Melanocyte of skin (primary cell): ENCODE measurements around the gene C1GALT1C1L.

GRCh38 chr2:43174283-43174991 lies 52.0 kb downstream of the ZFP36L2 start:
- CAGE, long polyA plus RNA, 2 experiments = no peak in any of the 2 experiments

DNA sequence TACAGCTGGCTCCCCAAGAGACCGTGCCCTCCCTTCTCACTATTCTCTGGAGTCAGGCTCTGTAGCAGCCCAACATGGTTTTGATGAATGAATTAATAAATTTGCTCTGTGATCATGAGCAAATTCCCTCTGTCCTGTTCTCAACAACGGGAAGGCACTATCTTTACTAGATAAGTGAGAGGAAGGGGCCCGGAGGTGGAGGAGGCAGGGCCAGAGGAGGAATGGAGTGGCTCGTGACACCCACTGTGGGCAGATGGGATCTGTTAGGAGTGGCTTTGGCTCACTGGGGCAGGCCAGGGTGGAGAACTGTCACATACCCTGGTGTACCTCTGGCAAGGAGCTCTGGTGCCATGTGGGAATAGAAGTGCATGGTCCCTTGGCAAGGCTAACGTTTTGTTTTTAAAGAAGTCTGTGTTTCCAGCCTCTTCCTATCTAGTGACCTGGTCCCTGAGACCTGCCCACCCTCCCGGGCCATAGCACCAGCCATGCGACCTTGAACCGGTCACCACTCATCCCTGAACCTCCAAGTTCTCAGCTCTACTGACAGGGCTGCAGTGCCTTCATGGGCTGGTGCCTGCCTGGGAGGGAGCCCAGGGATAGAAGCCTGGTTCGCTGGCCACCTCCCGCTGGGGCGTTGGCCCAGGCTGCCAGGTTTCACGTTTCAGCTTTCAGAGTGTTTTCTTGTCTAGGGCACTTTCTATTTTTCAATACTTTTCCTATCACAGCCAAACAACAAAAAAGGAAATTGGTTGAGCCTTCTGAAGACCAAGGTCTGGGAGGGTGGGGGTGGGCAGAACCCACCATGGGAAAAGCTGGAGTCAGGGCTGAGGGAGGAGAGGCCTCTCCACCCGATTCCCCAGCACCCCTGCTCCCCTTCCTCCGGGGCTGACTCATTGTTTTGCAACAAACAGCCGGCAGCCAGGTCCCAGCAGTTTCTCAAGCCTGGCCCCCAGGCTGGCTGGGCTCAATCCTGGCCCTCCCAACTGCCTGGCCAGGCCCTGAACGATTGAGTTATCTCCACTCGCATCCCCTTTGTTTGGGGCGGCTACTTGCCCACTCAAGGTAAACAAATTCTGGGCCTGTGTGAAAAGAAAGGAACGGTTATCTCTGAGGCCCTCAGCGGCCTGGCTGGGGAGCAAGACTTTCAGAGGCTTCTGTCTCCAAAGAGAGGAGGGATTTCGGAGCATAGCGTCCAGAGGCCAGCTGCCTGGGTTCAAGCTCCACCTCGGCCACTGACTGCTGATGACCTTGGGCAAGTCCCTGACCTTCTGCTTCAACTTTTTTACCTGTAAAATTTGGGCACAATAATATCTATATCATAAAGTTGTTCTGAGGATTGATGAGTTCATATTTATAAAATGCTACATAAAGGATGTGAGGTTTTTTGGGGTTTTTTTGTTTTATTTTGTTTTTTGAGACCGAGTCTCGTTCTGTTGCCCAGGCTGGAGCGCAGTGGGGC lies 47.7 kb downstream of the ZFP36L2 start:
- CAGE, long polyA plus RNA, 2 experiments = no peak in any of the 2 experiments

DNA sequence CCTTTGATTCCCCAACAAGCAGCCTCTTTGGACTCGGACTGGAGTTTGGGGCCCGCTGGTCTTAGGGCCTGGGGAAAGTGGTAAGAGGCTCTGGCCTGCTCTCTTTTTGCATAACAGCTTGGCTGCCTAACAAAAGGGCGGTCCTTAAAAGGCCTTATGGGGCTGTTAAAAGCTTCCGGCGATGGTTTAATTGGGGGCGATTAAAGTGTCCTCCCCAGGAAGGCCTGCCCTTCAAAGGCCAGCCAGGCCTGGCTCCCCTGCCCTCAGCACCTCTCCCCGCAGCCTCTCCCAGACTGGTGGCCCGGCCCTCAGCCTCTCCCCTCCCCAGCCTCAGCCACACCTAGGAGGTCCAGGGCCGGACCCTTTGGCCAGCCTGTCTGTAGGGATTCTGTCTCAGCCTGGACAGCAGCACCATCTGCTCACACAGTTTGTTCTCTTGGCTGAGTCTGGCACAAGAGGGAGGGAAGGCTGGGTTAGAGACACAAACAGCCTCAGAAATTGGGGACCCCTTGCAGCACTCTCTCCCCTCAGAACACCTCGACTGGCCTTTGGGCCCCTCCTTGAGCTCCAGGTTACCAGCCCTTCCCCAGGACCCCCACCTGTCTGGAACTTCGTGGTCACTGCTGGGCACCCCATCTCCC lies 39.4 kb downstream of the ZFP36L2 start:
- CAGE, long polyA plus RNA, 2 experiments = no peak in any of the 2 experiments

GRCh38 chr2:43218163-43219191 lies 7.9 kb downstream of the ZFP36L2 start:
- CAGE, long polyA plus RNA, 2 experiments = no peak in any of the 2 experiments

- CAGE, long polyA plus RNA, 2 experiments = no peak in any of the 2 experiments
Measured at GRCh38 chr2:43219654-43219884, 6.8 kb downstream of the ZFP36L2 start.

DNA sequence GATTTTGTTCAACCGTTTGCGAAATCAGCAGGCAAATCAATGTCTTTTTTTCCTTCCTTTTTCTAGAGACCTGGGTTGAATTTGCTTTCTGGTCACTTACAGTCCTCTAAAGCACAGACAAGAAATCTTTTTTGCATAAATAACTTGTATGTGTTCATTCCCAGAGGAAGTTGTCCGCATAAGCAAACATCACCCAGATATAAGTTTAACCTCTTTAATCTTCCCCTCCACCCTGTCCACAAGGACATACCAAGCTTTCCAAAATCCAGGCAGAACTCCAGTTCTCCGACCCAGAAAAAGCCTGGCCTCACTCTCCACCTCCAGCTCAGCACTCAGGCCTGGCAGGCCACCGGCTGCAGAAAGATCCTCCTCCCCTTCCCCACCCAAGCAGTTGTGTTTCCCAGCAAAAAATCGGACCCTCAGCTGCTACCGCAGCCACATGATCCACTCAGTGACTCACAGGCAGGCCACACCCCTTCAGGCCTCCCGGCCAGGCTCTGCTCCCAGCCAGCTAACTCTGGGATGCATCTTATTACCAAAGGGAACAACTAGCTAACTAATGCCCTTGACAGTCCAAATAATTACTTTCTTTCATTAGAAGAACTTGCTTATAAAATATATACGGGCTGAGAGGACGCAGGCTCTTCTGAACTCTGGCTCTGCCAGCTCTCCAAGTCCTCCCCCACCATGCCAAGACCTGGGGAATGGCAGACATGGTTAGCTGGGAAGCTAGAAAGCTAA lies 4.6 kb downstream of the ZFP36L2 start:
- CAGE, long polyA plus RNA, 2 experiments = no peak in any of the 2 experiments

- CAGE, long polyA plus RNA, 2 experiments = no peak in any of the 2 experiments
Measured at GRCh38 chr2:43225407-43225823, 991 bp downstream of the ZFP36L2 start.

DNA sequence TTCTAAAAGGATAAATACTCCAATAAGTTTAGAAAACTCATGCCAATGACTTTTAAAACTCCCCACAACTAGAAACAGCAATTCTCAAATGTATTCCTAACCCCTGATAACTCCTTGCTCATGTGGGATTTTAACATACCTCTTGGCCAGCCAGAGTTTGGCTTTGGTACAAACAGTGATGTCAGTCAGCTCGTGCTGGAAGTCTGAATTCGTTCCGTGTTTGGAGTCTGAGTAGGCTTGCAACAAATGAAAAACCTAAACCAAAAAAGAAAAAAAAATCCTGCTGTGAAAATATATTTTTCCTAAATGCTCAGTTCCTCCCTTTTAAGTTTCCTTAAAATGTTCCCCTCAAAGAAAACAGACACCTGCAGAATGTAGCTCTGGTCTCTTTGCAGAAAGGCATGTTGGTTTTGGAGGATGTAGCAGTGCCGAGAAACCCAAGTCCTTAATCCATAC lies 117.6 kb upstream of the ZFP36L2 start:
- CAGE, long polyA plus RNA, 2 experiments = no peak in any of the 2 experiments

DNA sequence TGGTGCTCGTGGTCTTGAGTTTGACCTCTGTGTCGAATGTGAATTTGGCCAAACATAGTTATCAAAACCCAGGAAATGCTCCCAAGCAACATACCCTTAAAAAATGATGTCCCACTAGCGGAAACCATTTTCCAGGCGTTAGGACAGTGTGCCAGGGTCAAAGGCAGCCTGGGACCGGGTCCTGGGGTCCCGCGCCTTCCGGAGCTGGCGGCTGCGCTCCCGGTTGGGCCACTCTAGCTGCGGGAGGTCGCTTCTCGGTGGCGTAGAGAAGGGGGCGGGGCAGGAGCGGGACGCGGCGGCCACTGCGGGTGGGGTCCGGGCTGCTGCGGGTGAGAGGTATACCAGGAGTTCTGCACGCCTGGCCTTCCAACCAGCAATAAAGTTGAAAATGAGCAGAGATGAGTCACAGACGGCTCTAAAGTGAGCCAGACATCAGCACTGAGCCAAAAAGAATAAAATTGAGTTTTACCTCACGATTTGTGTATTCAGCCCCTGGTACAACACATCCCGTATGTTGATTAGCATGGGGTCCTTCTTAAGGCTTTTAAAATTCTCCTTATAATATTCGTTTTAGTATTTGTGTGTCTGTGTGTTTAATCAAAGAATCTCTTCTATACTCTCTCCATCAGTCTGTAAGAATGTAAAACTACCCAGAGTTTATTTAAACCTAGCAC lies at the start of gene C1GALT1C1L:
C1GALT1C1L (minus strand) TSS at position 235 of the 674 bp plus-strand sequence.
- CAGE, long polyA plus RNA, 2 experiments = no peak in any of the 2 experiments

DNA sequence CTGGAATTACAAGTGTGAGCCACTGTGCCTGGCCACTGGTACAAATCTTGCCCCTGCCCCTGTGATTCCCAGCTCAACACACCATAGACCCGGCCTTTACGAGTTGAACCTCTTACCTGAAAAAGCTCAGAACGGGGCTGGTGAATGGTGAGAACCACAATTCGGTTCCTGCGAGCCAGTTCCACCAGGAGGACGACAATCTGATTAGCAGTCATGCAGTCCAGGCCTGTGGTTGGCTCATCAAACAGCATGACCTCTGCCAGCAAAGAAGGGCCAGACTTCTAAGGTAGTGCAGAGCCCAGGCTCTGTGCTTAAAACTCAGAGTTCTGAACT lies 12.4 kb downstream of the ABCG5 start:
- CAGE, long polyA plus RNA, 2 experiments = no peak in any of the 2 experiments

- CAGE, long polyA plus RNA, 2 experiments = no peak in any of the 2 experiments
Measured at GRCh38 chr2:43844301-43844815, 5.6 kb downstream of the ABCG8 start.

DNA sequence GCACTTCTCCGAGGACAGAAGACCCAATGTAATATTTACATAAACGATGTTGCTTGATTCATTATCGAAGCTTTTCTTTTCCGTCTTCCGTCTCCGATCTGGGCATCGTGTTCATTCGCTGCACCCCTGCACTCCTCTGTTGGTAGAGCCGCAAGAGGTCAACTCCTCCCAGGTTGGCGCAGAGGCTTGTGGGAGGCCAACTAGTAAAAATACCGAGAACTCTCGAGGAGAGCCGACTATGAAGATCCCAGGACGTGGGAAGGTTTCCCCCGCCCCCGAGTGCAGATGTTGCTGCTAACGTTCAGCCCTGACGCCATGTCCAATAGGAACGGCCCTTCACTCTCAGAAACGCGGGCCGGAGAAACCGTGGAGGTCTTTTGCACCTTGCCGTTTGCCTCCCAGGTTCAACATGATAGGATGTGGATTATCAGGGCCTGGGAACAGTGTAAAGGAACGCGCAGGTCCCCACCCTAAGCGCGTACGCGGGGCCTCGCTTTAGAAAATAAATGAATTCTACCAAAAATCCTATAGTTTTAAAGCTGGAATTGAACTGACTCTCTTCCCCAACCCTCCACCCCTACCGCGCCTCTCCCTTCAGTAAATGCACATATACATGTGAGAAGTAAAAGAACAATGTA lies 431 bp upstream of the LRPPRC start:
- CAGE, long polyA plus RNA, 2 experiments = no peak in any of the 2 experiments

DNA sequence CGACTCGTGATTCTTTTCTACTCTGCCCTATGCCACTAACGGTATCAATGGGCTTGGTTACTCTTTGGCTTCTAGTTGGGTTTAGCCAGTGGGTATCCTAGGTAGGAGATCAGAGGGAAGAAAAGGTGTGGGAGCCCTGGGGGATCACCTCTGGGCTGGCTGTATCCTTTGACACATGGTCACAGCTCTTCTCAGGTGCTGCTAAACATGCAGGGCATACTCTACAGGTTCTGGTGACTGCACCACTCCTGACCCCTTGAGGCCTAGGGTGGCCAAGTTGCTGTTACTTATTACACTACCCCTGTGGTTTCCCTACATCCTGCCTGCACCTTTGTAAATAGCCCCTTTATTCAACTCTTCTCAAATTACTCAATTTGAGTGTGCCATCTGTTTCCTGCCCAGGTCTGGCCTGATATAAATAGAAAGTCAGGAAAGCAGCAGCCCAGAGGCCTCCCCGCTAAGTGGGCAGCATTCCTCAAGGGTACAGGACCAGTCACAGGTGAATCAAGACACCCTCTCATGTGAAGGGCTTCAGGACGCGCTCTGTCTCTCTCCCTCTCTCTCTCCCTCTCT lies 78.2 kb upstream of the PPM1B start:
- CAGE, long polyA plus RNA, 2 experiments = no peak in any of the 2 experiments

DNA sequence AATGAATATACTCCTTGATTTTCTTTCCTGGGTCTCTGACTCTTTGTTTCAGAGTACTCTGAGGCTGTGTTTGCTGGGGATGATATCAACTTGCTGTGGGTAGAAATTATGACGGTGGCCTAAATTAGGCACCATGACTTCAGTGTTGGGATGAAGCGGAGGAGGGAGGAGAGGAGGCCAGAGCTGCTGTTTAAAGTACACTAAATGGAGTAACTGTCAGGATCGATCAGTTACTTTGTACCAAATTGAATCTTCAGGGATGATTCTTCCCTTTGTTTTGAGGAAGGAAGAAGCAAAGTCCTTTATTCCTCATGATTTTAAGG lies 65.4 kb upstream of the PPM1B start:
- CAGE, long polyA plus RNA, 2 experiments = no peak in any of the 2 experiments

DNA sequence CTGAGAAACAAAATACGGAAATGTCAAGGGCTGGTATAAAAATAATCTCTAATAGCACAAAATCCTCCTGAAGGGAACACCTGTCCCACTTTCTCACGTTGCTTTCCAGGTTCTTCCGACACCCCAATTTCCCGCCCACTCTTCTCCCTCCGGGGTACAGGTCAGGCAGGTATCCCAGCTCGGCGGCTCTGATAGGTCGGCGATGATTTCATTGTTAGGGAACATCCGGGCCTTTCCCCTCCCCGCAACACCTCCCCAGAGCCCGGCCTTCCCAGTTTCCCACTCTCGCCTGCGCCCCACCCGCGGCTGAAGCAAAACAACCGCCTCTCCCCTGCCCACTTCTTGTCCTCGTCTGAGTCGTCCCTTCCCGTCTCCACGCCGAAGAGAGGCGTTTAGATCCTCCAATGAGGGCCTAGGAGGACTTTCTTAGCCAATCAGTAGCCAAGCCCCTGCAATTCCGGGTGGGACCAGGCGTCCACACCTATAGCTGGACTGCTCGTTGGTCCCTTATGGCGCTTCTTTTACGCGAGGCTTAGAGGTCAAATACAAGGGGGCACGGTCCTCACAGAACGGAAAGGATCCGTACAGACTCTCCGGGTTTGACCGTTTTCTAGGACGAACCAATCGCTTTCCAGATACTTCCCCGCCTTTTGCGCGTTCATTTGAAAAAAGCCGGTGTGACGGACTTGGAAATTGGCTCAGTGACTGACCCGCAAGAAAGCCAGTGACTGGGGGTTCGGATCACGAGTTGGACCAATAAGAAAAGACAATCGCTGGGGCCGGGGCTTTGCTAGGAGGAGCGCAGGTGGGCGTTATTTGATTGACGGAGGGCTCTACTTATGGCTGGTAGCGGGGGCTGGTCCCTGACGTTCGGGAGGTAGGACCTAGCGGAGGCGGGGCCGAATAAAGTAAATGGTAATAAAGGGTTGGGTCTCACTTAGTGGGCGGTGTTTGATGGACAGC lies 729 bp upstream of the PPM1B start:
- CAGE, long polyA plus RNA, 2 experiments = no peak in any of the 2 experiments

DNA sequence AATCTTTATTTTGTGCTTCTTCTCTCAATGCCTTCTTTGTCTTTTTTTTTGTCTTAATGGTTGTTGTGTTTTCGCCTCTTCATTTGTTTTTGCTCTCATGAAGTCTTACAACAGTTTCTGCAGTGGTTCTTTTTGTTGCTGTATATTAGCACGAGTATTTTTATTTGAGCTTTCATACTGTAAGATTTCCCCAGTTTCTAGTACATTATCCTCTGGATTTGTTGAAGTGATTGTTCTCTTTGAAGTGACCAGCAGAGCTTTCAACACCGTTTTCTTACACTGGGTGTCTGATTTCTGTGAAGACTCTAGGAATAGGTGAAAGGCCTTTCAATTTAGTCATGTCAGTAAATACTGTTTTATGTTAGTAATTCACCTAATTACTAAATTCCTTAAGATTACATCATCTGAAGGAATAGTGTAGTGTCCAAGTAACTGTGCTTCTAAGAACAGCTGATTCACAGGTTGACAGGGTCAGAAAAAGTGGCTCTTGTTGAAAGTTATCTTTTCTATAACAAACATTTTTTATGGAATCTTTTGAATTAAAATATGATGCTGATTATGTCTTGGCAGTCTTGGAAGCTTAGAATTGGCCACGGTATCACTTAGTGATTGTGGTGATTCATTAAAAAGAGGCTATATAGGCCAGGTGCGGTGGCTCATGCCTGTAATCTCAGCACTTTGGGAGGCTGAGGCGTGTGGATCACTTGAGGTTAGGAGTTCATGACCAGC lies 2.4 kb downstream of the PPM1B start:
- CAGE, long polyA plus RNA, 2 experiments = no peak in any of the 2 experiments

GRCh38 chr2:44348164-44348816 lies 13.0 kb downstream of the PREPL start:
- CAGE, long polyA plus RNA, 2 experiments = no peak in any of the 2 experiments

DNA sequence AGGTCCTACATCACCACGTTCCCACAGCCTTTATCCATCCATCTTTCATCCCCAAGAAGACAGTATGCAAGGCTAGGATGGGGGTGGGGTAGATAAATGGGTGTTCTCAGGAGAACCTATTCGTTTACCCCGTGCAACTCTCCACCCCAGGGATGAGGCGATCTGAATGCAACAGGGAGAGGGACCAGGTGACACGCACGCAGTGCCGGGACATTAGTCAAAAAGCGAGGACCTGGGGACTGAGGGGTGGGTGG lies 297 bp downstream of the PREPL start:
- CAGE, long polyA plus RNA, 2 experiments = no peak in any of the 2 experiments

DNA sequence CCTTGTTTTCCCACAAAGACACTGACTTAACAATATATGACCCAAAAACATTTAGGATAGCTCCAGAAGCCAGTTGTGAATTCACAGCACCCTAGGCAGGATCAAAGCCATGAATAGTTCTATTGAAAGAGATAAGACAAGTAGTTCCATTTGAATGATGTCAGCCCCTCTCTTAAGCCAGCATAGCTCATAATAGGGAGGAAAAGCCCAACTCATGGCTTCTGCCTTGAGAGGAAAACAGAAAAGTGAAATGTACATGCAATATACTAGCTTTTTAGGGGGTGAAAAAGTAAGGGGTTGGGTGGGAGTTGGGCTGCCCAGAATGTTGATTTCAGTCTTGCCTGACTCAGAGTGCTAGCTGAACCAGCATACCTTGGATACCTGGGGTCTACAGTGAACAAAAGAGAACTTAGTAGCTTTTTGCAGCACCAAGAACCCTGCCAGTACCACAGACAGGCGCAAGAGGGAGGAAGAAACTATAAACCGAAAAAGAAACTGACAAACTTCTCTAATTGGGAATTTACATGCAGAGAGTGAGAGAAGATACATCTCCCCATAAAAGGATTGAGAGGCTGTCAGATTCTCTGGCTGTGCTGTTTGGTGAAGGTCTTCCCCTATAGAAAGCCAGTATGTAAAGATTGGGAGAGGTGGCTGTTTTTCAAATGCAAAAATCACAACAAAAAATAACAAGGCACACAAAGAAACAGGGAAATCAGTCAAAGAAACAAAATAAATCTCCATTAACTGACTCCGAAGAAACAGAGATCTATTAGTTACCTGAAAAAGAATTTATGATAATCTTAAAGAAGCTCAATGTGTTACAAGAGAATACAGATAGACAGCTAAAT lies 101.7 kb downstream of the CAMKMT start:
- CAGE, long polyA plus RNA, 2 experiments = no peak in any of the 2 experiments

GRCh38 chr2:44544030-44544828 lies 182.5 kb downstream of the CAMKMT start:
- CAGE, long polyA plus RNA, 2 experiments = no peak in any of the 2 experiments